LHCN-M2 (cell line): ENCODE data around the genes CDCA8 and INPP5B.

DNA sequence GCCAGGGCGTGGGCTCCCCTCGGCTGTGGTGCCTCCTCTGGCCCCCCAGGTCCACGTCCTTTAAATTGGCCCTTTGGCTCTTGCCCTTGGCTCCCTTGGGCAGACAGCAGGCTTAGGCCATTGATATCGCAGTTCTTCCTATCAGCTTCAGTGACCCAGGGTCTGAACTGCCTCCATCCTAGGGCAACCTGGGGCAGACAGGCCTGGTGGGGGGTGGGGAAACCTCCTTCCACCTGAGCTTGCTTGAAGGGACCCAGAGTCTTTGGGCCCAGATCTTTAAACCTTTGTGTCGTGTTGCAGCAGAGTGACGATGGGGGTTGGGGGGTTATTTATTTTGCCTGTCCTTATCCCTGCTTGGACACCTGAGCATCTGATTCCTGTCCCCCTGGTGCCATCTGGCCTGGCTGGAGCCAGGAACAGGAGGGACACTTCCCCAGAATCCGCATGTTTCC is 7.0 kb upstream of the TFAP2E start:
- RAMPAGE, long total RNA: no peak

GRCh38 chr1:35595716-35596214 is 22.7 kb downstream of the TFAP2E start:
- RAMPAGE, long total RNA: no peak

DNA sequence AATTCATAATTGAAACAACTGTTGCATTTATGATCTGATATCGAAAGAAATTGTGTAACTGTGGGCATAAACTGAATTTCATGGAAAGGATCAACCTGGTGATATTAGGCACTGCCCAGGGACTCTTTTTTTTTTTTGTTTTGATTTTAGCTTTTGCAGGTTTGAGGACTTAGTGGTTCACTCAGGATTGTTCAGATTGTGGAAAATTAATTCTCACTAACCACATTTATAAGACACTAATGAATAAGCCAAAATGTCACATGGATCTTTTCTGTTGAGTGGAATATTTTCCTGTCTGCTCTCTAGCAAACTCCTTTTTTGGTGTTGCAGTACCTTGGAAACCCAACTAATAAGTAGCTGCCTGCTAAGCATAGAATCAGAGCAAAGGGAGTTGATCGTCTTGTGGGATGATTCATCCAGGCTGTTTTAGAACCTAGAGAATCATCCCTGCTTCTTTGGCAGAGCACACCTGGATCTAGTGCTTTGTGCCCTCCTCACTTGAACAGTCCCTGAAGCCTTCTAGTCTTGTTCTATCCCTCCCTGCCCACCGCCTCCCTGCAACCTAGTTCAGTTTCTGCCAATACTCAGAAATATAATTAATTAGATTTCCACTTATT is 2.2 kb downstream of the AGO4 start:
- RAMPAGE, long total RNA: no peak

DNA sequence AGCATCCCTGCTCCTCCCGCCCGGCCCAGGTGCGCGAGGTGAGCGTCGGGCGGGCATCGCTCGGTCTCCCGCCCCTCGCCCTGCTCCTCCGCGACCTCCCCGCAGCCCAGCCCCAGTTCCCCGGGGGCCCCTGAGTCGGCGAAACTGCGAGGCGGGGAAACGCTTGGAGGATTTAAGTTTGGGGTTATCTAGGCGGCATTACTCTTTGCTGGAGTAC is 503 bp downstream of the AGO3 start:
- RAMPAGE, long total RNA: no peak

- RAMPAGE, long total RNA: no peak
These were observed 21.8 kb downstream of the MAP7D1 start for GRCh38 chr1:36177542-36178360.

GRCh38 chr1:36187732-36188451 is 31.9 kb downstream of the MAP7D1 start:
- RAMPAGE, long total RNA: no peak

- RAMPAGE, long total RNA: no peak
These were observed 653 bp upstream of the THRAP3 start for GRCh38 chr1:36223319-36224260.

GRCh38 chr1:36329413-36330421 is 6.3 kb upstream of the EVA1B start:
- RAMPAGE, long total RNA: no peak

- RAMPAGE, long total RNA: no peak
These were observed 15.6 kb downstream of the STK40 start for GRCh38 chr1:36369879-36370693.

GRCh38 chr1:36384444-36384808 is 1.3 kb downstream of the STK40 start:
- RAMPAGE, long total RNA: no peak

DNA sequence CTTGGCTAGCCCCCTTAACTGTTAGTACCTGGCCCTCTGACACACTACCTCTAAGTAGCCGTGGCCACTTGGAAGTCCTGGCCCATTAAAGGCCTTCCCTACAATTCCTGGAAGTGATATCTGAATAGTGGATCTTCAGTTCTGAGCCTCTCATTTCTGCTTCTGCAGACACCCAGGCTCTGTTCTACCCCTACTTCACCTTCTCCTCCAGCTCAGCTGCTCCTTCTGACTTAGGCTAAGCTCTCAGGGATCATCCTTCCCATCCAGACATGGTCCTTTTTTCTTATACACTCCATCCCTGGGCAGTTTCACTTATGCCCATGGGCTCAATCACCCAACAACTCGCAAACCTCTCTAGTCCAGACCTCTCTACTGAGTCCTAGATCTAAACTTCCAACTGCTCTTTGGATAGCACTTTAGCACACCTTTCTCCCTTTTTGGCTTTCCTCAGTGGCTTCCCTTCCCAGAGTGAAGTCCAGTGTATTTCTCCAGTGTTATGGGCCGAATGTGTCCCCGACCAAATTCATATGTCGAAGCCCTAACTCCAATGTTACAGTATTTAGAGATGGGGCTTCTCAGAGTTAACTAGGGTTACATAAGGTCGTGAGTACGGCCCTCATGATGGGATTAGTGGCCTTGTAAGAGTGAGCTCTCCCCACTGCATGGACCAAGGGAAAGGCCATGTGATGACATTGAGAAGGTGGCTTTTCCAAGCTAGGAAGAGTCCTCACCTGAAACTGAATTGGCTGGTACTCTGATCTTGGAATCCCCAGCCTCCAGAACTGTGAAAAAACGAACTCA is 3.9 kb upstream of the OSCP1 start:
- RAMPAGE, long total RNA: no peak

DNA sequence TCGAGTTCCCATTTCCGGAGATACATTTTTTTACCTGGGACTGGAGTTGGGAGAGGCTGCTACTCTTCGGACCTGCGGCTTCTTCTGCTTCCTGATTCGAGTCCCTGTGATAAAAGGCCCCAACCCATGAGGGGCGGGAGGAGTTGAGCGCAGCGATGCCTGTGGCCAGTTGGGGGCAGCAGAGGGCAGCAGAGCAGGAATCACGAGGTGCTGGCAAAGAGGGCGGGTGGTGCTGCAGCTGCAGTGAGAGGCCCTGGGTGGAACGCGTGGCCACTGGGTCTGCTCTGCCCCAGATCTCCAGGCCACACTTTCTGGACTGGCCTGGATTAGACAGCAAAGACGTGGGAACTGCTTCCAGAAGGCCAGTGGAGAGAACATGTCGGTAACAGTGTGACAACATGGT is 221.0 kb upstream of the CSF3R start:
- RAMPAGE, long total RNA: no peak

DNA sequence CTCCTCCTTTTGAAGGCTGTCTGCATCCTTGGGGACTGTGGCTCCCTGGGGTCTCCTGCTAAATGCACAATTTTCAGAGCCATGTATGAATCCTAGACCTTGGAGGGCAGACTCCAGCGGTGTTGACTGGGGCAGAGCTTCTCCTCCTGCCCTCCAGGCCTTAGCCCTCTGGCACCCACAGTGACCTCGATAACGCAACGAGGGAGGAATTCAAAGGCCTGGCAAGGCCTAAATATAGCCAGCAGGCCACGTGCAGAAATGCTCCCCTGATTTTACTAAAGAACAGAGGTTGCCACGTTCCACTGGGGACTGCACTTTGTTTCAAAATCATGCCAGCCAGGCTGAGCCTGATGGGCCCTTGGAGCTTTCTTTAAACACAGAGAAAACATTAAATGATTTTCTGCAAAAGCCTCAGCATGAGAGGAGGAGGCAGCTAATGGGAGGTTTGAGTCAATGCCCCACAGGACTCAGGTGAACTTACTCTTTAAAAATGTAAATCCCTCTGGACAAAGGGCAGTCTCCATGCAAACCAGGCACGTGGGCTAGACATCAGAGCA is 28.1 kb downstream of the GRIK3 start:
- RAMPAGE, long total RNA: no peak

DNA sequence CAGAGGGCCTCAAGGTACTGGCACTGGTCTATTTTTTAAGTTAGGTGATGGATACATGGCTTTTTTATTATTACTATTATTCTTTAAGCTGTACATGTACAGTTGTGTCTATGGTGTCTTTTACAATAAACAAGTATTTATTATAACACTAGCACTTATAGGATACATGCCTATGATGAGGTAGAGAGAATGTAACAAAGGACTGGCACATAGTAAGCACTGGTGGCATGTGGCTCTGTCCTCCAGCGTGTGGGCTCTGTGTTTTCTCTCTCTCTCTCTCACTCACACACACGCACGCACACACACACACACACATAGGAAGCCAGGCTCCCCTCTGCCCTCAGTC is 1.2 kb upstream of the ZC3H12A start:
- RAMPAGE, long total RNA: no peak

DNA sequence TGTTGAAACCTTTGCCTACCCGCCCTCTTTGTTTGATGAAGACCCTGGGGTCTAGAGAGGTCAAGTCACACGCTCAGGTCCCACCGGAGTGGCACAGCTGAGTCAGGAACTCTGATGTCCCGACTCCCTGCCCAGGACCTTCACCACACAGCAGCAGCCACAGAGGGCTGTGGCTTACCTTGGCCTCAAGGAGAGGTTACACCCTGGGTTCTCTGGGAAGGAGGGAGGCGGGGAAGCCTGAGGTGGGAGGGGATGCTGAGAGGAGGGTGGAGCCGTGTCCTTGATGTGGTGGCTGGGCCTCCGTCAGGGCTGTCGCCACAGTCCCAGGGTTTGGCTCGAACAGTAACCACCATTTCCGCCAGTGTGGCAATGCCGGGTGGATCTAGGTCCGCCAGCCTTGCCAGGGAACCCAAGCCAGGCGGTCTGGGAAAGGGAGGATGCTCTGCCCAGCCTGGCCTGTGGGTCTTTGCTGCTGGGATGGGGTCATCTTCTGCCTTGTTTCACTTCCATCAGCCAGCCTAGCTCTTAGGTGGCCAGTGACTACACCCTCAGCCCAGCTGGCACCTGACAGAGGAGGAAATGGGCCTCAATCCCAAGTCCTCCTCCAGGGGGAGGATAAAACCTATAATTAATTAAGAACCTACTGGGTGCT is 16.4 kb downstream of the C1orf109 start:
- RAMPAGE, long total RNA: no peak

GRCh38 chr1:37689576-37690101 is 690 bp downstream of the C1orf109 start:
- RAMPAGE, long total RNA: no peak

- RAMPAGE, long total RNA: start-site peak on the plus strand at chr1:37692496-37692529, 95 reads
These were observed at the start of gene CDCA8 for GRCh38 chr1:37692064-37693389. TSS of gene CDCA8 (plus strand) at chr1:37692516.

GRCh38 chr1:37794370-37795308 is 992 bp downstream of the MANEAL start:
- RAMPAGE, long total RNA: no peak

DNA sequence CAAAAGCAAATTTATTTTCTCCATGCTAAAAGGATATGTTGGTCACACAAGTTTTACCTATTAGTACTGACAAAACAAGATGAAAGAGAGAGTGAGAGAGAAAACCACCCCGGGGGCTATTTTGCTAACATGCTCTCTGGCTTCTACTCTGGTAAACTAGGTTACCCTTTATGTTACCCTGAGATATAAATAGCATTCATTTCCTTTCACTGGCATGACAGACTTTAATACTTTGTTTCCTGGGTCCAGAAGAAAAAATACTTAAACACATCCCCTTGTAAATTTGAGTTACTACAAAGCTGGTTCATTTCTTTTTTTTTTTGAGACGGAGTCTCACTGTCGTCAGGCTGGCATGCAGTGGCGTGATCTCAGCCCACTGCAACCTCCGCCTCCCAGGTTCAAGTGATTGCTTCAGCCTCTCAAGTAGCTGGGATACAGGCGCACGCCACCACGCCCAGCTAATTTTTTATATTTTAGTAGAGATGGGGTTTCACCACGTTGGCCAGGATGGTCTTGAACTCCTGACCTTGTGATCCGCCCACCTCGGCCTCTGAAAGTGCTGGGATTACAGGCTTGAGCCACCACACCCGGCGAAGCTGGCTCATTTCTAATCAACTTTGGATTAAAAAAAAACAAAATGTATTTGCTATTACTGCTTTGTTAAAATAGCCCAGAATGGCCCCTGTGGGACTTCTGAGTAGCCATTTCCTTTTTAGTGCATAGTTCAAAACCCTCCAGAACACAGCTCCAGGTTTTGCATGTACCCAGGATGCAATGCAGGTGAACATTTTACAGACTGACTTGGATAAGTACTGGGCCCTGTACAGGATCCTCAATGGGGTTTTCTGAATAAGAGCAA is 20.6 kb downstream of the INPP5B start:
- RAMPAGE, long total RNA: no peak

DNA sequence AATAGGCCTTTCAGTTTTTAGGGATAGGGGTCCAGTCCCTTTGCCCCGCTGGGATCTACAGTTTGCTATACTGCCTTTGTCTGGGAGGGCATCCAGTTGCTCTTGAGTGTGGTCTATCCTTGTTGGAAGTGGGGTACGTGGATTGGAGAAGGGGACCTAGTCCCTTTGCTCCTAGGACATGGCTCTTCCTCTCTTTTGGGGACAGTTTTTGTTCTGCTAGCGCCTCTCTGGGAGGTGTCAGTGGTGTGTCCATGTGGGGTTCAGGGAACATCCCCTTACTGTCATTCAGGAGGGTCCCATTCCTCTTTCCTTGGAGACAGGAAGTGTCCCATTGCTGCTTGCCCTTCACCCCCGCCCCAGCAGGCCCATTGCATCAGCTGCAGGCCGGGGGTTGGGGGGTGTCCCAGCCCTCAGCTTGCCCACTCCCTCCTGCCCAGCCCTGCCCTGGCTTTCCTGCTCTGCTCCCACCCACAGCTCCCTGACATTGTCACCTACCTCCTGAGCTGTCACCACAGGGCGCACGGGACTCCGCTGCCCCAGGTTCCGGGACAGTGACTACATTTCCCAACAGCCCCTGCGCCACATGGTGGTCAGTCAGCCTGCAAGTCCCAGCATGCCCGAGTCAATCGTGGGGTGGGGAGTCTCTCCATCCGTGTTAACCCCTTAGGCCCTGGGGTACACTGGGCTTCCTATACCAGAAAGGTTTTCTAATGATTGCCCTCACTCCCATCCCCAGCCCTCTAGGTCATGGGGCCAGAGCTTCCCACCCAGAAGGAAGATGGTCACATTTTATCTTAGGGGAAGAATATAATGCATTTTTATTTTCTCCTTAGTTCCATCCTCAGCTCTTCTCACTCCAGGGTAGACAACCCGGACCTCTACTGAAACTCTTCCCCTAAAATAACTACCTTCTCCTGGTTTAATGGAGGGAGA is at the start of gene INPP5B:
INPP5B (minus strand) TSS at position 559 of the 933 bp plus-strand sequence.
- RAMPAGE, long total RNA: start-site peak on the minus strand centred at position 548 of the sequence, 56 bp wide, 28 reads